ENCODE results near the gene SMG1.

GRCh38 chr16:15634621-15635120 is 8.3 kb downstream of the MARF1 start:
- RRBS, result no CpG with 5 or more reads among the region's 4 CpGs

DNA sequence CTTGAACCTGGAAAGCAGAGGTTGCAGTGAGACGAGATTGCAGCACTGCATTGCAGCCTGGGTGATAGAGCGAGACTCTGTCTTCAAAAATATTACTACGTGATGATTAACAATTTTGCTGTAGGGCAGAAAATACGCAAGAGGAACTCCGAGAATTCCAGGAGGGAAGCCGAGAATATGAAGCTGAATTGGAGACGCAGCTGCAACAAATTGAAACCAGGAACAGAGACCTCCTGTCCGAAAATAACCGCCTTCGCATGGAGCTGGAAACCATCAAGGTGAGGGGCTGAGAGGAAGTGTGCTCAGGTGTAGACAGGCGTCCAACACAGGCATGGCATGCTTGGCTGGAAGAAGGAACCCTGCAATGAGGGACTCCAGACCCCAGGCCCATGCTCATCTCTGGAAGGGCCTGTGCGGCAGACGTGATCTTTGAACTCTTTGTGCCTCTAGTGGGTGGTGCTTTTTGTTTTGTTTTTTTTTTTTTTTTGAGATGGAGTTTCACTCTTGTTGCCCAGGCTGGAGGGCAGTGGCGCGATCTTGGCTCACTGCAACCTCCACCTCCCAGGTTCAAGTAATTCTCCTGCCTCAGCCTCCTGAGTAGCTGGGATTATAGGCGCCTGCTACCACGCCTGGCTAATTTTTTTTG is 17.2 kb downstream of the NDE1 start:
- RRBS, result no CpG with 5 or more reads among the region's 17 CpGs

DNA sequence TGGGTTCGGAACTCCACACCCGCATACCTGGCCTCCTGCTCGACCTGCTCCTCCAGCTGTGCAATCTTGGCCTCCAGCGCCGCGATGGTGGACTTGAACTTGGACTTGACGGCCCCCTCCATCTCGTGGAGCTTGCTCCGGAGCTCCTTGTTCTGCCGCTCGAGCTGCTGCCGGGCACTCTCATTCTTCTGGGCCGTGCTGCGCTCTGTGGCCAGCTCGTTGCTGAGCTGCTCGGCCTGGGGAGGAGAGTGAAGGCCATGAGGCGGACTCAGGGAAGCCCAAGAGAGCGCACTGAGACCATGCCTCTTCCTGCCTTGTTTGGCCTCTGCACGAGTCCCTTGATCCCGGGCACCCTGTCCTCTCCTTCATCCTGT is 67.1 kb downstream of the NDE1 start:
- RRBS, result 40% methylated on average over 1 of the region's 20 CpGs

DNA sequence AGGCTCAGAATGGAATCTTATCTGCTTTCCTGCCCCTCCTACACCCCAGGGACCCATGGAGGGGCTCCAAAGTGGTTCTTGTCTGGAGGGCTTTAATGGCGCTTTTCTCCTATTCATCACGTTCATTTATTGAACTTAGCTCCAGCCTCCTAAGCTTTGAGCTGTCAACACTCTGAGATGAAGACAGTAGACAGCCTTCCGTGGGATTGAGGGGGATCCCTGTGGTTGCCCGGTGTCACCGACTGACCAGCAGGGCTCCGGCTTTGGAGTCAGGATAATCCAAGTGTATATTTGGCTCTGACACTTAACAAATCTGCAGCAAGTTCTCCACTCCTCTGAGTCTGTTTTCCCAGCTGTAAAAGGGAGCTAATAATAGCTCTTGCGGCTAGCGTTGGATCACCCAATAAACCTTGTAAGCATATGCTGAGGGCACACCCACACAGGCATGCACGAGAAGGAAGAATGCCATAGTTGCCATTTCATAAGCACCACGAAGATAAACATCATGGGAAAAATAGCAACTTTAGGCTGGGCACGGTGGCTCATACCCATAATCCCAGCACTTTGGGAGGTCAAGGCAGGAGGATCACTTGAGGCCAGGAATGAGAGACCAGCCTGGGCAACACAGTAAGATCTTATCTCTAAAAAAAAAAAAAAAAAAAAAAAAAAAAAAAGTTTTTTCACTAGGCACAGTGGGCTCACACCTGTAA is 44.8 kb downstream of the MYH11 start:
- RRBS, result no CpG with 5 or more reads among the region's 11 CpGs

DNA sequence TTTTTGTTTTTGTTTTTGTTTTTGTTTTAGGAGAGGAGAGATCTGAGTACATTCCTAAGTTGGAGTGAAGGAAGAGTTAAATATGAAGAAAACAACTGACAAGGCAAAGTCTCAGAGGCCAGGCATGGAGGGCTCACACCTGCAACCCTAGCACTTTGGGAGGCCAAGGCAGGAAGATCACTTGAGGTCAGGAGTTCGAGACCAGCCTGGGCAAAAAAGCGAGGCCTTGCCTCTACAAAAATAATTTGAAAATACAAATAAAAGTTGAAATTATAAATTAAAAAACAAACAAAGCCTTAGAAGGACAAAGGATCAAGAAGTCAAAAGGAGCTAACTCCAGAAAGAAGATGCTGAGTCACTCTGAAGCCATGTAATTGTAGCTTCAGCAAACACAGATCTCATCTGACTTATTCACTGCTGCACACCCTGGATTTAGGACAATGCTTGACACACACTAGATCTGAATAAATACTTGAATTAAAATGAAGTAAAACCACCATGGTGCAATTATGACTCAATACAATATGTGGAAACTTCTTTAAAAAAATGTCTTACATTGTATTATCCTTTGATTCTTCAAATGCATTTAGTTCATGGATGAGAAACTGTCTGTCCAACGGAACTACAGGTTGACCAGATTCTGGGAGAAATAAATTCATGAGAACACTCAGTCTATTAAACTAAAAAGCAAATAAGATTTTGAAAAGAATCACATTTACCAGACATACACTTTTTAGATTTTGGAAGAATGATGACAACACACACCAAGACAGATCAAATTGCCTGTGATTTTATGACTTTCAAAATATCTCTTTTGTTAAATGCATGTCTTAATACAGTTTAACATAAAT is 8.9 kb downstream of the CEP20 start:
- RRBS, result no CpG with 5 or more reads among the region's 3 CpGs

DNA sequence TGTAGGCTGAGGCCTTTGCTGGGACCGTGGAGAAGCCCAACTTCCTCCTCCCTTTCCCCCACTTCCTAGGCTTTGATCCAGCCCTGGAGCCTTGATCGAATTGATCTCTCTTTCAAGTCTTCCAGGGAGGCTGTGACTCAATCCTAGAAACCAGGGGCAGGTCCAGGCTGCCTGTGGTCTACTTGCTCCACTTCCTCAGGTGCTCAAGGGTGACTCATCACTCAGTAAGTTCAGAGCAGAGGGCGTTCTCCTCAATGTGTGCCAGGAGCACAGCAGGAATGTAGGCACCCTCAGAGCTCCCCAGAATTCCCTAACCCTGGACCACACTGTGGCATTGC is 11.2 kb upstream of the CEP20 start:
- RRBS, result no CpG with 5 or more reads among the region's 3 CpGs

- RRBS, result no CpG with 5 or more reads among the region's 13 CpGs
Measured at GRCh38 chr16:15954730-15955133, 5.3 kb downstream of the ABCC1 start.

DNA sequence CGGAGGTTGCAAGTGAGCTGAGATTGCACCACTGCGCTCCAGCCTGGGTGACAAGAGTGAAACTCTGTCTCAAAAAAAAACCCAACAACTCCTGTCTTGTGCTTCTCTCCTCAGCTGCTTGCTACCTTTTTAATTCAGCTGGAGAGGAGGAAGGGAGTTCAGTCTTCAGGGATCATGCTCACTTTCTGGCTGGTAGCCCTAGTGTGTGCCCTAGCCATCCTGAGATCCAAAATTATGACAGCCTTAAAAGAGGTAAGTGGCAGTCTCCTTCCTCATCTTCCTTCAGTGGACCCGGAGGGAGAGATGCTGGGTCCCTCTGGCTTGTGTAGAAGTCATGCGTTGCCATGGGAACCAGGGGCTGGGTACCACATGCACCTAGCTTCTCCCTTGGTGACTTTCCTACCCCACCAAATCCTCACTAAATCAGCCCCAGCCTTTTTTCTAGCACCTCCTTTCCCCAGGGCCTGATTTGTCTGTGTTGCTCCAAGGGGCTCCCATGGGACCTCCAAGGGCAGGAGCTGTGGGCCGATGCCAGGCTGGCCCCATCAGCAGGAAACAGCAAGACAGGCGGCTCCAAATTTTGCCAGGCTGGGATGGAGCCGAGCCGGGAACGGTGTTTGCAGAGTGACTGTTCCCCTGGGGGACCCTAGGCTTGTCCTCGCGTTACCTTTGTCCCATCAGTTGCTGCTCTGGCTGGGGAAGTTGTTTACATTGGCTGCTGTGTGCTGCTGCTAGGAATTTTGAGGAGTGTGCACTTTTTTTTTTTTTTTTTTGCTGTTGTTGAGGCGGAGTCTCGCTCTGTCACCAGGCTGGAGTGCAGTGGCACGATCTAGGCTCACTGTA is 65.2 kb downstream of the ABCC1 start:
- RRBS, result no CpG with 5 or more reads among the region's 14 CpGs

GRCh38 chr16:16032897-16033240 is 83.5 kb downstream of the ABCC1 start:
- RRBS, result no CpG with 5 or more reads among the region's 5 CpGs

DNA sequence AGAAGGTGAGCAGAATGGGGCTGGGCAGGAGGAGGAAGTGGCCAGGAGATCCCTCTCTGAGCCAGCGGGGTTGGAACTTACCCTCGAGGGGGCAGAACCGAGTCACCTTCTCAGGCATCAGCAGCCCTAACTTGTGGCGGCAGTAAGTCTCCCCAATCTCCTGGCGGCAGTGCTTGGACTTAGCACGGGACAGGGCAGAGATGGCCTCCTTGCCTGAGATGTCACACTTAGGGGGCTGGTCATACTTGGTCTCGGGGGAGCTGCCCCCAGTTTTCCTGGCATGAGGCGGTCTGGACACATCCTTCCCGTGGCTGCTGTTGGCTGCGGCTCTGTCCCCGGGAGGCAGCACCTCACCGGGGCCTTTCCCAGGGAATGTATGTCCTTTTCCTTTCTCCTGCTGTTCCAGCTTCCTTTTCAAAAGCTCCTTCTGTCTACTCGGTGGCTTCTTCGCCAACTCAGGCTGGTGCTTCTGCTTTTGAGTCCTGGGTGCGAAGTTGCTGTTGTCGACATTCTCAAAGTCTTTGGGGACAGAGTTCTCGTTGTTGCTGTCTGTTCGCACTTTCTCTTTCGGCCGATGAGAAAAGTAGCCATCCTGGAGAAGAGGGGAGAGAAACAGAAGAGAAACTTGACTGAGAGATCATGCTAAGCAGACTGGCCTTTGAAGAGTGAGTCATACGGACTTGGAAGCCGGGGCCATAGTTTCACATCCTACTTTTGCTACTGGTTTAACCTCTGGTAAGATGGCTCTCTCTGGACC is 211.7 kb downstream of the XYLT1 start:
- RRBS, result no CpG with 5 or more reads among the region's 22 CpGs

GRCh38 chr16:17339745-17340990 is 130.6 kb downstream of the XYLT1 start:
- RRBS, result no CpG with 5 or more reads among the region's 9 CpGs

DNA sequence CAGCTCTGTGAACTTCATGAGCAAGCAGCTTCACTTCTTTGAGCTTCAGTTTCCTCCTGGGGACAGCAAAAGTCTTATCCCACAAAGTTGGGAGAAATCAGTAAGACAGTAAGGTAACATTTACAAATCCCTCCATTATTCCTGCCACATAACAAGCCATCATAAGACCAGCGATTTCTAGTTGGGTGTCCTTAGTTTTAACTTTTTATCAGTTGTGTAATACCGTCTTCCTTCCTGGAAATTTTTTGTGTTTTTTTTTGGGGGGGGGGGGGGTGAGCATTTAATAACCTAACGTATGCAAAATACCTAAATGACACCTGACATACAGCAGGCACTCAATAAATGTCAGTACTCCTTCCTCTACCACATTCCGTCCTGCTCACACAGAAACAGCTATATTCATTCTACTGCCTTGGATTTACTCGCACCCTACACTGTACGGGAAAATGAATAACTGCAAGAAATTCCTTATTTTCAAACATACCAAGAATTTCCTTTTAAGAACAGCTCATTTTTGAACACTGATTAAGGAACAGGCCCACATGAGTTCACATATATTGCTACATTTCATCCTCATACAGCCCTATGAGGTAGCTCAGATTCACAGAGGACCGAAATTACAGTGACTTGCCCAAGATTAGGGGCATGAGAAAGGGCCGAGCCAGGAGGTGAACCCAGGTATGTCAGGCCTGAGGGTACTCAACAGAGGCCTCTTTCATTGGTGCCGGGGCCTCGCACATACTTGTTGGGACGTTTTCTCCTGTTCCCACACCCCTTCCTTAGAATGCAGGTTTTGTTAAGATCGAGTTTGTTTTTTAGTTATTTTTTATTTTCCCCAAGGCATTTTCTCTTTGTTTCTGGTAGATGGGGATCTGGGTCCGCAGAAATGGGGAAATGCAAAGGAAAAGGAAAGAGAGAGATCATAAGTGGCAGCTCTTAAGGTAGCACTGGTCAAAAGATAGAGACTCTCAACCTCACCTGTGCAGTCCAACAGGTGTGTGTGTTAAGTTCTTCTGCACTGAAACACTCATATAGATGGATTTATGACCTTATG is 5.1 kb downstream of the XYLT1 start:
- RRBS, result no CpG with 5 or more reads among the region's 13 CpGs

DNA sequence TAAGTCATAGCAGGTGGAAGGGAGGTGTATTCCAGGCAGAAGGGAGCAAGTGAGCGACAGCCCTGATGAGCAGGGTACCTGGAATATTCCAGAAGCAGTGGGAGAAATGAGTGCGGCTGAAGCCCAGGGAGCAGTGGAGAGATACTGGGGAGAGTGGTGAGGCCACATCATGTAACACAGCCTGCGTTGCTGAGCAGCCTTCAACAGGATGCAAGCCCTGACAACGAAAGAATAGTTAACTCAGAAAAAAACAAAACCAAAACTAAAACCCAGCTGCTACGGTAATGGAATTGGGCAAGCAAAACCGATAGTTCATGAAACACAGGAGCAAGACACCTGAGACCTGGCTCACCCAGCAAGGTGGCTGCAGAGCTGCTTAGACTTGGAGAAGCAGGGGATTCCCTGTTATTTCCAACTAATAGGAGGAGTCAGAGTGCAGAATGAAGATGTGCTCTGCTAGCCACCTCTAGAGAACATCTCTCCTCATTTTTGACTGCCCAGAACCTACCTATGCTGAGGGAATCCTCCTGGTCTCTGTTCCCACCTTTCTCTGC is 59.2 kb upstream of the XYLT1 start:
- RRBS, result no CpG with 5 or more reads among the region's 6 CpGs

GRCh38 chr16:17593079-17593363 is 122.3 kb upstream of the XYLT1 start:
- RRBS, result no CpG with 5 or more reads among the region's 3 CpGs

DNA sequence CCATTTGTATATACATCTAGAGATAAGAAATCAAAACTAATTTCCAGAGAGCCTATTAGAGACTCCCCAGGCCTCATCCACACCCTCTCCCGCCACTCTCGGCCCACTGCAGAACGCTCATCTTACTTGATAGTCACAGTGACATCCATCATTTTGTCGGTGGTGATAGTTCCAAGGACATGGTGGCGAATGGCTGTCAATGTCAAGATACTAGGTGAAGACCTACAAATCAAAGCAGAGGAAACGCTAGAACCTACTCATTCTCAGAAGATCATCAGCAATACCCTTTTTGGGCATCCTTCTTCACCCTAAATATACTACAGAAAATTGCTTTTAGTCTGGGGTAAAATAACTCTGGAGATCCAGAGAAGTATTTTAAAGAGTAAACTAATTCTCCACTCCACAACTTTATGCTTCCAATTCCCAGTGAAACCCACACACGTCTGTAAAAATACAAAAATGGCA is 38.1 kb downstream of the NOMO2 start:
- RRBS, result no CpG with 5 or more reads among the region's 7 CpGs

DNA sequence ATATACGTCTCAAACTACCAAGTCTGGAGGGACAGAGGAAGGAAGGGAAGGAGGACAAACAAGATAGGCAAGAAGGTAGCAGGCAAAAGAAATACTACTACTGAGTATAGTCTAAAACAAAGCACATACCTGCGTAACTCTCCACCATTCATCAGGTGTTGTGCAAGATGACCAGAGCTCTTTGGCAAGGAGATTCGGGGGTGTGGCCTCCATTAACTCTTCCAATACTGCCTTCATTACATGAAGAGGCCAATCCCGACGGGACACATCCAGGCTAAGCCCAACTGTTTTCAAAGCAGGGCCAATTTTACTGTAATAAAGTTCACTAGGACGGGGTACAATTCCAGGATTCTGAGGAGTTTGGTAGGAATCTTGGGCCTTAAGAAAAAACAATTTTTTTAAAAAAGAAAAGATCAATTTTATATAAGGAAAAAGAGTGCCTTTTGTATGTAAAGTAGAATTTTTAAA is 38.3 kb upstream of the ARL6IP1 start:
- RRBS, result no CpG with 5 or more reads among the region's 6 CpGs

DNA sequence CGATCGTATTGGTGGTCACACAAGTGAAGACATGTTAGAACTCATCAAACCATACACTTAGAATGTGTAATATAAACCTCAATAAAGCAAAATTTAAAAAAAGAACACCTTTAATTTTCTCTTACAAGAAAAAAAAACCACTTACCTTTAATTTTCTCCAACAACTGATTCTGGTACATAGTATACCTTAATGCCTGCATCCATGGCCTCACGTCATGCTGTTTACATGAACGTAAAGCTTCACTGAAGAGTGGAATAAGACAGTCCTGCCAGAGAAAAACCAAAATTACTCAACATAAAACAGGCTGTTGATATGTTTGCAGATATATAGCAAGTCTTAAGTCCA is 56.6 kb upstream of the ARL6IP1 start:
- RRBS, result no CpG with 5 or more reads among the region's 4 CpGs

- RRBS, result 4% methylated on average over 10 of the region's 114 CpGs
Measured at GRCh38 chr16:18925246-18926502, at the start of gene SMG1. Gene SMG1, minus strand, starts transcription at chr16:18926408.

DNA sequence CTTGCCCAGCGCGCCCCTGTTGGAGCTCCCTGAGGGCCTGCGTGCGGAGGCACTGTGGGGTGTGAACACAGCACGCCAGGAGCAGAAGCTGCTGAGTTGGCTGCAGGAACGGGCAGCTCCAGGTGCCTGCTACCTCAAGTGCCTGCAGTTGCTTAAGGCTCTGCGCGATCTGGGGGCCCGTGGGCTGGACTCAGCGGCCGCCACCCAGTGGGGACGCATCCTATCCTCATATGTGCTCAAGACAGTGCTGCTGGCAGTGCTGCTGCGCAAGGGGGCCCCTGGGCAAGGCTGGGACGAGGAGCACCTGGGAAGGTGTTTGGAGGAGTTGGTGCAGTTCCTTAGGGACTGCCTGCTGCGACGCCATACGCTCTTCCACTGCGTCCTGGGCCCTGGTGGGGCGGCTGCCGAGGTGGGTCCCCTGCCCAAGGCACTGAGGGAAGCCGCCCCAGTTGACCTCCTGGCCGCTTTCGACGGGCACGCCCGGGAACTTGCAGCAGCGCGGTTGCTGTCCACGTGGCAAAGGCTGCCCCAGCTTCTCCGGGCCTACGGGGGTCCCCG is 1.8 kb downstream of the ITPRIPL2 start:
- RRBS, result 22% methylated on average over 7 of the region's 32 CpGs